Thoracic aorta endothelial cell (primary cell): ENCODE results near the gene SCGN.

GRCh38 chr6:23210579-23210982 is 641.2 kb downstream of the HDGFL1 start:
- CAGE, long polyA plus RNA = no peak

DNA sequence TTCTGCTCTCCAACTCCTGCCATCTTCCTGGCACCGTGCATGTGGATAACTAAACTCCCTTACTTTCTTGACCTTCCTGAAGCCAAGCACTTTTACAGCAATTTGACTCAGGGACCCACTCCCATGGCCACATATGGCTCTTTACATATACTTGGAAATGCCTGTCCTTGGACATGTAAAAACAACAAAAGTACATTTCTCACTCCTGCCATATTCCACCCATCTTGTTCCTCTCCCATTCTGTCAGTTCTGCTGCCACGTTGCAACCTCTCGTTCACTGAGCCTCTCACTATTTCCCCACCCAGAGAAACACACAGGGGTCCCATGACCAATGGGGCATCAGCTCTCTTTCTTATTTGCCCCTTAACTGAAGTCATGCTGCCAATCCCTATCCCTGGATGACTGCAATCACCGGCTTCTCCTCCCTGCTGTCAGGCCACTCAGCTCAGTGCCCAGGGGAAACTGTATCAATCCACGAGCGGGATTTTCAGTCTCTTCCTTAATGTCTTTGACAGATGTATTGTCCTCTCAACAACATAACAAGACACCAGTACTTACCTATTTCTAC is 437 bp downstream of the GPLD1 start:
- CAGE, long polyA plus RNA = no peak

GRCh38 chr6:24504695-24505050 is 9.9 kb downstream of the ALDH5A1 start:
- CAGE, long polyA plus RNA = no peak

DNA sequence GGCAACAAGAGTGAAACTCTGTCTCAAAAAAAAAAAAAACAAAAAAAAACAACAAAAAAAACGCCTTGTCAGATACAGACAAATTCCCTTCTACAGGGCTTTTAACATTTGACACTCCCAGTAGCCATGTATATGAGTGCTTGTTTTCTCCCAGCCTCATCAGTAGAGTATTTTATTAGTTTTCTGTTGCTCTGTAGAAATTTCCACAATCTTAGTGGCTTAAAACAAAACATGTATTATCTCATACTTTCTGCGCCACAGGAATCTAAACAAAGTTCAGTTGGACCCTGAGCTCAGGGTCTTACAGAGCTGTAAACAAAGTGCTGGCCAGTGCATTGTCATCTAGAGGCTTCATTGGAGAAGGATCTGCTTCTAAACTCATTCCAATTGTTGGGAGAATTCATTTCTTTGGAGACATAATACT is 3.6 kb upstream of the GMNN start:
- CAGE, long polyA plus RNA = no peak

DNA sequence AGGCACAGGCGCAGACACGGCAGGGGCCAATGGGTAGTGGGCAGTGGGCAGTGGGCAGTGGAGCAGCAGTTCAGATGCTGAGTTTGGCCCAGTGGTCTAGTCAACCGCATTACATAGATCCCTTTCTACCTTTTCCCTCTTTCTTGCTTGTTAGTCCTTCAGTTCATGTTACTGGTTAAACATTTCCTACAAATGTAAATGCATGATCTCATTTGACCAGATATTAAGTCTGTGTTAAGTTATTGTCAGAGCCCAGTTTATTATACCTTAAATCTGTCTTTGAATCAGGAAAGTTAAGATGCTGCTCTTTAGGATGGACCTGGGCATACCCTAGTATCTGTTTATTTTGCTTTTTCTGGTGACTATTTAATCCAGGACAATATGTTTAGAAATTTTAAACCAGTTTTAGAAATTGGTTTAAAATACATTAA is 1.8 kb downstream of the GMNN start:
- CAGE, long polyA plus RNA = no peak

DNA sequence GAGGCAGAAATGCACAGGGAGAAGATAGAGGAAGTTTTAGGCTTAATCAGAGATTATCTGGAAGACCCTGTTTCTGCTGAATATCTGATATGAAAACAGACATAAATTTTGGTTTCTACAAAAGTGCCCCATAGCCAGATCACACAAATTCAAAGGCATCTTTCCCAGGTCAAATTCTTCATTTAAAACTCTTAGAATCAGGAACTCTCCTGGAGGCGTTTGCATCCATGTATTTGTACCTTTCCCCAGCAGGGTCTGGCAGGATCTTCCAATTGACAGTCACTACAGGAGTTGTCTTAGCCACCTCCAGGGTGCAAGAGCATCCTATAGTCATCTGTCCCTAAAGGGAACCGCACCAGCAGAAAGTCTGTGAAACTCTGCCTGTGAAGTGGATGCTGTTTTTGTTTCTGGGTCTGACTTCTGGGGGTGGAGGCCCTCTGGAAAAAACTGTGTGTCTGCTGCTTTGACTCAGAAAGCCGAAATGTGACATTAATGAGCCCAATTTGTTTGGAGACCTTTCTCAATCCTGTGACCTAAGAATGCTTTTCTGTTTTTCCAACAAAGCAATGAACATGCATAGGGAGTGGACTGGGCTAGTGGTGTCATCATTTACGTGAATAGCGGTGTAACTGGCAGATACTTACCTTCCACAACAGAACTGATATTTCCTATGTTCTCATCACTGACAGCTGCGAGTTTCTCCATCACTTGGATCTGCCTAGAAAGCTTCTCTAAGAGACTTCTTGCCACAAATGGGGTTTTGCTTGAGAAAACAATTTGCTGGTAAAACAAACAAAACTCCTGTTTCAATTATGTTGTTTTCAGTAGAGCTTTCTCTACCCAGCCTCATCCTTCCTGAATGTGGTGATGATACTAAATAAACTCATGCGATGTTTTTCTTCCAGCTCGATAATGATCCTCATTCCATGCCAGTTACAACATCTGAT is 33.2 kb upstream of the ARMH2 start:
- CAGE, long polyA plus RNA = no peak

DNA sequence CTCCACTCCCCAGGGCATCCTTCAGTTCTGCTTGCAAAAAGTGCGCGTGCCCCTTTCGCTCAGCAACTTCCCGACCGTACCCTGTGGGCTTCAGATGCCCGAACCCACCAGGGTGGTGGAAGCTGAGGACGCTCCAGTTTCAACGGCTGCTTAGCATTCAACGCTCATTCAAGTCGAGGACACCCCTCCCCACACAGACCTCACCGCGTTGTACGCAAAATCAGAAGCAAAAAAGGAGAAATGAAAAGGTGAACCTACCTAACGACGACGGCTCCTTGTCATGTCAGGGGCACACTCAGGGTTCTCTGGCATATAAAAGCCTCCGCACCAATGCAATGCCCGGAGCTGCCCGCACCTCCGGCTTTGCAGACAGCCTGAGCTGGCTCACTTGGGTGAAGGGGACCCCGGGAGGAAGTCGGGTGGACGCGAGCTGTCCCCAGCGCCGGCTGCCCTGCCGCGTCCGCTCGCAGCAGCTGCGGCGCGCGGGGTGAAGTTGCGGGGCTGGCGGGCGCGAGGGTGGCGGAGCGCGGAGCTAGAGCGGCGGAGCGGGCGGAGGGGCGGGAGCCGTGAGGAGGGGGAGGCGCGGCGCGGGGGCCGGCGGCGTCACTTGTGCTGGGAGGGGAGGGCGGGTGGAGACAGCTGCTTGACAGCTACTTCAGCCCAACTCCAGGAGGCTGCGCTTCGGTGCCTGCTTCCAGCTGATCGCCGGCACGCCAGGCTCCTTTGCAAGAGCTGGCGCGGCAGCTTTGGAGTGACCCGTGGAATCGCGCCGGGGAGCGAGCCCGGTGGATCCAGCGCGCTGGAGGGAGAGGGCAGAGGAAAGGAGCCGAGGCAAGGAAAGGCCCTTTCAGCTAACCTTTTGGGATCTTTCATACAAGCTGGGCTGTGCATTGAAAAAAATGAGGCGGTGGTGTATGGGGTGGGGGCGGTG is 24.9 kb downstream of the RIPOR2 start:
- CAGE, long polyA plus RNA = no peak

DNA sequence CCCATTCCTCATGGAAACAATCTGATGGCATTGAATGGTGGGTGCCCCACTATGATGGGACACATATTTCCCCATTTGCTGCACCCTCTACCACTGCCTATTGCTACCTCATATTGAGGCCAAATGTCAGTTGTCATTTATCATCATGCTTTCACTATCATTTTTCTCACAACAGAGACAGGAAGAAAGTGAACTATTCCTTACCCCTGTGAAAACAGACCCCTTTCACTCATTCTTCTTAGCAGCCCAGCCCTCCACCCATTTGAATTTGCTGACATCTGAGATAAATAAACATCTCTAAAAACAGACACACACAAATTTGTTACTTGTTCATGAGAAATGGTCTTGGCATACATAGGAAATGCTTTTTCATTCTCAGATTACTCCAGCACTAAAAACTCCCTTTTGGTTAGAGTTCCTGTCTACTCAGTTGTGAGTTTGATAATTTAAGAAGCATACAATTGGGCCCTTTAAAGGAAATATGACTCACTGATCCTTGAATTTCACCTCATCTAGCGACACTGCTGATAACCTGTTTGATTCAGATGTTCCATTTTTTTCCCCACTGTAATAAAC is 105.3 kb upstream of the RIPOR2 start:
- CAGE, long polyA plus RNA = no peak

DNA sequence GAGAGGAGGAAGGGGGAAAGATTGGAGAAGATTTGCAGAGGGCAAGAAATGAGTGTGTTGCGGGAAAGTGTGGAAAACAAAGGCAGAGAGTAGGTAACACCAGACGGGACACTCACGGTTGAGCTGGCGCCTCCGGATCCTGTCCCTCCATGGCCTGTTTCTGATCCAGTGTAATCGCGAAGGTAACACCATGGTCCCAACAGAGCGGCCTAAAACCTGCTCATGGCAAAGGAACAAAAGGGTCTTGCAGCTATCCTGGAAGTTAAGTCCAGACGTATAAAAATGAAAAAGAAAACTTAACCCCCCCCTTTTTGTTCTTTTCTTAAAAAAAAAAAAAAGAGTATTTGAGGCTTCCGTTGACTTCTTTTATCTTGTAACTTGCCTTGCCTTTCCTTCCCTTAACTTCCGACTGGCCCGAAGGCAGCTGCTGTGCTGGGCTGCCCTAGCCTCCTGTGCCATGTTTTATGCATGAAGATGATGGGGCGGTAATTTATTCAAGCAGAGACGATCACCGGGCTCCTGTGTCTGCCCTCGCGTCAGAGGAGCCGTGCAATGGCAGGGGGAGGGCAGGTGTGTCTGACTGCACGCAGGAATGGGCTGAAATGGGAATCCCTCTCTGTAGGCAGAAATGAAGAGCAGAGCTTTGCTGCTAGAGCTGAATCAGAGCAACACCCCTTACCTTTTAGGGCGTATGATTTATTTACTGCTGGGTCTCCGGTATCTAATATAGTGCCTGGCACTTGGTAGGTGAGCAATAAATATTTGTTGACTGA is 106.2 kb upstream of the RIPOR2 start:
- CAGE, long polyA plus RNA = no peak

DNA sequence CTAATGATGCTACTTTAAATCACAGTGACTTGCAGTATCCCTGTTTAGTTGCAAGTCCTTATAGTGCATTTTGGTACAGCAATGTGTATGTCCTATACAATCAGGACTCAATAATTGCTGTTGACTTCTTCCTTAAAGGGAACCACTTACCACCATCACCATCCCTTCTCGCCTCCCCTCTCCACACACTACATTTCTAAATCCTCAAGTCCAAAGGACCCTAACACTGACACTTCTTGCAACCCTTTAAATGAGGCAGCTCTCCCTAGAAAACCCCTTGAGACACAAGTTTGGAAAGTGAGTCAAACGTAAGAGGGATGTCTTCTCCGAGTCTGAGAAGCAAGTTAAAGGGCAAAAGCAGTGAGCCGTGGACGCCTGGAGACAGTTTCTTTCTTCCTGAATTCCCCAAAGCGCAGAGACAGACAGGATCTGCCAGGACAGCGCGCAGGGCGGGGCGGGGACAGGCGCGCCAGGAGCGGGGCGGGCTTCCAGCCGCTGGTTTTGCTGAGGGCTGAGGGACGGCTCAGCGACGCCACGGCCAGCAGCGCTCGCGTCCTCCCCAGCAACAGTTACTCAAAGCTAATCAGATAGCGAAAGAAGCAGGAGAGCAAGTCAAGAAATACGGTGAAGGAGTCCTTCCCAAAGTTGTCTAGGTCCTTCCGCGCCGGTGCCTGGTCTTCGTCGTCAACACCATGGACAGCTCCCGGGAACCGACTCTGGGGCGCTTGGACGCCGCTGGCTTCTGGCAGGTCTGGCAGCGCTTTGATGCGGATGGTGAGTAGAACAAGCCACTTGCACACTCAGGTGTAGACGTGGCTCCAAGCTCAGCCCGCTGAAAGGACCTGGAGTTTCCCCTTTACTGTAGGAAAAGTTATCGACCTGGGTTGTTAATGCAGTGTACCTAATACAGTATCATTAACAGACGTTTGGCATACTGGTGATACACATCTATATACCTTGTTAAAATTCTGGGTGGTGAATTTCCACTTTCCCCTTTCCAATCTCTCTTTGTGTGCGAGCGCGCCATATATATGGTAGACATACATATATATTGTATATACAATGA is at the start of gene SCGN:
Gene SCGN (plus strand): TSS at position 504 of the 1,066 bp plus-strand sequence.
- CAGE, long polyA plus RNA = no peak

- CAGE, long polyA plus RNA = no peak
Observed at GRCh38 chr6:25833138-25833566, 1.3 kb upstream of the SLC17A1 start.

DNA sequence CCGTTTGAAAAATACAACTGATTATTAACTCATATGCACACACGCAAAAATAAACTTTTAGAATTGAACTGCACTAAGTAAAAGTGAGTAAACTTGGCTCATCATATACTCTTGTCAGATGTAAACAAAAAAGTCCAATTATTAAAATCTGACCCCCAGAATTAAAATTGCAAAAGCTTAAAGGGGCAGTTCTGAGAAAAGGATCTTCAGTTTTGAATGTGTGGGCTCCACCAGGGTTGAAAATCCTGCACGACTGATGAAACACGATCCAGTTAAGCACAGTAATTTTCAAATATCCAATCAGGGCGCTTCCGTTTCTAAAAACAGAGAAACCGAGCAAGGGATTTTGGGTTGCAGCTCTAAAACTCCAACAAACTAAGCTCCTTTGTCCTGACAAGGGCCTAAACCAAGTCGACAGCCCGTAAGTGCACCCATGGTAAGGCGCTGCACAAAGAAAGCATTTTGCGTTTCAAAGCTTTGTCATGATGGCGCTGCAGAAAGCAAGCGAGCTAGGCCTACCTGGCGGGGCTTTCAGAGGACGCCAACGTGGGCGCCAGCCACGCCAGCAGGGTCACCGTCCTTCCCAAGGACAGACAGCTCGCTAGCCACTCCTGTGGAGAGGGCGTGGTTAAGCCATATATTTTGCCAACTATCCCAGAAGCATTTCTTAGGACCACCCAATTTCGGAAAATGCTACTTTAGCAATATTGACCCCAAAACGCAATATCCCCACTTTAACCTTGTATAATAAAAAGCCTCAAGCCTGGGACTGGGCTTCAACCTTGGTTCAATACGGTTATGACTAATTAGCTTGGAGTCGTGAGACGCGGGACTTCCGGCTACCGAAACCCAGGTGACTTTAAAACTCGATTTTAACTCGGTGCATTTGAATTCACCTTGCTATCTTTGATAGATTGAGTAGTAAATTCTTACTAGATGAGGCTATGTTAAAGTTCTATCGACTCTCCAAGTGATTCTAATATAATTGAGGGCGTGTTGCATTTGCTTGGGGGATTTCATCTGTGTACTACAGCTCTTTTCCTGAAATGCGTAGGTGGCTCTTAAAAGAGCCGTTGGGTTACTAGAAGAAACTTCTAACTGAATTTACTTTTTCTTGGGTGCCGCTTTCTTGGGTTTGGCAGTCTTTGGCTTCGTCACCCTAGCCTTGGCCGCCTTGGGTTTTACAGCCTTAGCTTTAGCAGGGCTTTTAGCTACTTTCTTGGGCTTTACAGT is 1.2 kb downstream of the H1-1 start:
- CAGE, long polyA plus RNA = no peak

DNA sequence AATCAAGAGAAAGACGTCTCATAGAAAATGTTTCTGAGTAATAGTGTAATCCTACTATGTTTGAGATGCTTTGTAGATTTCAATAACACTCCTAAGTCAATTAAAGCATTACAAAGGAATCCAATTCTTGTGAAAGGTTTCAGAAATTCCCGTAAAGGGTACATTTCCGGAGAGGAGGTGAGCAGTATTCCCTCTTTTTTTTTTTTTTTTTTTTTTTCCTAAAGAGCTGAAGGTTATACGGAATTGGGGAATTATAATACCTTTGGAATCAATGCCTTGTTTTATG is 523 bp upstream of the H3C1 start:
- CAGE, long polyA plus RNA = no peak

- CAGE, long polyA plus RNA = no peak
Observed at GRCh38 chr6:26046856-26047261, 1.7 kb downstream of the H3C3 start.

DNA sequence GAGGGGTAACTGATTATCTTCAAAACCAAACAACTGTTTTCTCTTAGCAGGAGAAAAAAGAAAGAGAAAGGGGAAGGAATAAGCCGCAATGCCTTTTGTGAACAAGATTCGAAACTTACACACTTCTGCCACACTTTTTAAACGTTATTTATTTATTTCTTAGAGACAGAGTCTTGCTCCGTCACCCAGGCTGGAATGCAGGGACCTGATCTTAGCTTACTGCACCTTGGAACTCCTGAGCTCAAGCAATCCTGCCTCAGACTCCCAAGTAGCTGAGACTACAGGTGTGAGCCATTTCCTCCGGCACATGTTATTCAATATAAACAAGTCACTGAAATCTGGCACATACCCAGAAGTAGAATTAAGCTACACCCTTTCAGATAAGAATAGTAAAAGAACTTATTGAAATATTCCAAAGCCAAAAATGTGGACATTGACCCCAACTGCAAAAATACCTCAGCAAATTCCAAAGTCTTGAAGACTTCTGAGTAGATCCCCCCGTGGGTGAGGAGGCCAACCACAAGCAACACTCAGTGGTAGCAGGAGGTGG is 5.8 kb downstream of the H2BC5 start:
- CAGE, long polyA plus RNA = no peak

DNA sequence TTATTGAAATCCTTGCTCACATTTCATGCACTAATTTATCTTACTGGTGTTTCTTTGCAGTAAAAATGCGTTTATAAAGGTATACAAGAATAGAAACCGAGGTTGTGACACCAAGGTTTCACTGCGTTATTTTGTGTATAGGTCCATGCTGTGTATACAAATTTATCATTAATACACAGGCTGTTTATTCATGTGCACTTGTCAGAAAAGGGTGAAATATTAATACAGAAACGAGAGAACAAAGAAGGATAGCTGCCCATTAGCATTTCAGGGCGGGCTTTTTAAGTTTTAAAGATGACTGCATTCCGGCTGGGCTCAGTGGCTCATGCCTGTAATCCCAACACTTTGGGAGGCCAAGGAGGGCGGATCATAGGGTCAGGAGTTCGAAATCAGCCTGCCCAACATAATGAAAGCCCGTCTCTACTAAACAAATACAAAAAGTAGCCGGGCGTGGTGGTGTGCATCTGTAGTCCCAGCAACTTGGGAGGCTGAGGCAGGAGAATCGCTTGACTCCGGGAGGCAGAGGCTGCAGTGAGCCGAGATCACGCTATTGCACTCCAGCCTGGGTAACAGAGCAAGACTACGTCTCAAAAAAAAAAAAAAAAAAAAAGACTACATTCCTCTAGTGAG is 932 bp downstream of the H2AC8 start:
- CAGE, long polyA plus RNA = no peak

- CAGE, long polyA plus RNA = no peak
Observed at GRCh38 chr6:26223214-26223649, 1.7 kb upstream of the H3C6 start.

GRCh38 chr6:26241007-26241586 is 904 bp downstream of the H4C6 start:
- CAGE, long polyA plus RNA = no peak

DNA sequence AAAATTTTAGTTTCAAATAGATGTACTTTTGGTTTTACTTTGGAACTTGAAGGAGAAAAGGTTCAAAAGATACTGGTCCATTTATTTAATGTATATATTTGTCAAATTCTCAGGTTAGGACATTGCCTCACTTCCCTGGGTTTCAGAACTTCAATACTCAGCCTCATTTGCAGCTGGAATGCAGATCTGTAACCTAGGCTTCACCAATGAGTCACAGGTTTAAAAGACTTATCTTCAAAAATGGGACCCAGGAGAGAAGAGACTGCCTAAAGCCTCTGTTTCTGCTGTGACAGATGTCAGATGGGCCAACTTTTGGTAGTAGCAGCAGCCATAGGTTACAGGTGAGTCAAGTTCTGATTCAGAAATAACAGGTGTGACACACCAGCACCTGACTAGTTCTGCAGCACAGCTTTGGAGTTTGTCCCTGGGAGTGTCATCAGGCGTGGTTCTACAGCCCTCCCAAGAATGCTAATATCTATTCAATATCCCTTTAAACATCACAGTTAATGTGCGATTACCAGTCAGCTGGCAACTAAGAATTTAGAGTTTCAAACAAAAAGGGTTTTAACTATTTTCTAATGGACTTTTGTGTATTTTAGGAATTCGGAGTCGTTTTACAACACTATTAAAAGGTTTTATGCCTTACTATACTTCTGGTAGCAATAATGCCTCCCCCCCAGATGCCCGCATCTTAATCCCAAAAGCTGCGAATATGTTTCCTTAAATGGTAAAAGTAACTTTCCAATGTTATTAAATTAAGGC is 3.0 kb downstream of the H4C6 start:
- CAGE, long polyA plus RNA = no peak

- CAGE, long polyA plus RNA = no peak
Observed at GRCh38 chr6:26249577-26250189, 752 bp downstream of the H3C7 start.